Peyer's patch (tissue), 4 donors: Measurements from ENCODE around the gene GJA3.

- PRO-cap: no peak
- RAMPAGE, long total RNA, 4 experiments: no peak in any of the 4 experiments
Measured at GRCh38 chr13:18194994-18195809, 986.4 kb downstream of the TUBA3C start.

- PRO-cap: unidirectional peak, minus-strand start at chr13:19634476
- RAMPAGE, long total RNA, 4 experiments: no peak in any of the 4 experiments
Measured at GRCh38 chr13:19634404-19634699, 893 bp downstream of the MPHOSPH8 start.

GRCh38 chr13:19692711-19693476 lies 59.4 kb downstream of the MPHOSPH8 start:
- PRO-cap: no peak
- RAMPAGE, long total RNA, 4 experiments: start-site peak on the minus strand in 1 of 4 experiments, at chr13:19692750-19692902 at its widest, 6 reads per replicate

DNA sequence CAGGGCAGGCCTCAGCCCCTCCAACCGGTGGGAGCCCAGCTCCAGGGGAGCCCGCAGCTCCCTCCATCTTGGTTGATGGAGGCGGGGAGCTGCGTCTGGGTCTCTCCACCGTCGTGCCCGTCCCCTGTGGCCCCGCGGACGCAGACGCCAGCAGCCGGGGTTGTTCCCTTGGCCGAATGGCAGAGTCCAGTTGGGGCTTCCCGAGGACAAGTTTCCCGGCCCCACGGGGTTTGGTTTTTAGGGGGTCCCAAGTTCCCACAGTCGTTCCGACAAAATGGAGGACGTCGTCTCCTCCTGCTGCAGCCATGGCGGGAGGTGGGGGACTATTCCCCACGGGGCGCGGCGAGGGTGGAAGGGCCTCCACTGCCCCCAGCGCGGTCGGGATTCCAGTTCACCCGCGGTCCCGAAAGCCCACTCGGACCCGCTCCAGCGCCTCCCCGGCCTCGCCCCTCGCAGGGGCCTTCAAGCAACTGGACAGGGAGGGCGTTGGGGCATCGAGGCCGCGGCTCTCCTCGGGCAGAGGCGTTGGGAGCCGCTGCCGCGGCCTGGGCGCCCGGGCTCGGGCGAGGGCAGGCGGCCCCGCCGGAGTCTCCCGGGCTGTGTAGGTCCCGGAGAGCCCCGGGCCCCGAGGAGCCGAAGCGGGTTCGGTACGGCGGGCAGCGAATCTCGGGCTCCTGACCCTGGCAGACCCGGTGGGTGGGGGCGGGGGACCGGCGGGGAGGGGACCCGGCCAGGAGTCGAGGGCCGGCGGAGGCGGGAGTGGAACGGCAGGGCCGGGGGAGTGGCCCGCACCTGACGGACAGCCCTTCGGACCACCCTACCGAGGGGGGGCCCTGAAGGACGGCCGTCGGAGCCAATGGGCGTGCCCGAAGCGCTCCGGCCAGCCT lies 517 bp upstream of the ZMYM2 start:
- PRO-cap: bidirectional peak, plus-strand start outside the sequence, minus-strand start at position 668 of the sequence
- RAMPAGE, long total RNA, 4 experiments: no peak in any of the 4 experiments

GRCh38 chr13:20160489-20161347 lies at the start of gene GJA3:
TSS of gene GJA3 (minus strand) at chr13:20161052.
- PRO-cap: no peak
- RAMPAGE, long total RNA, 4 experiments: no peak in any of the 4 experiments

DNA sequence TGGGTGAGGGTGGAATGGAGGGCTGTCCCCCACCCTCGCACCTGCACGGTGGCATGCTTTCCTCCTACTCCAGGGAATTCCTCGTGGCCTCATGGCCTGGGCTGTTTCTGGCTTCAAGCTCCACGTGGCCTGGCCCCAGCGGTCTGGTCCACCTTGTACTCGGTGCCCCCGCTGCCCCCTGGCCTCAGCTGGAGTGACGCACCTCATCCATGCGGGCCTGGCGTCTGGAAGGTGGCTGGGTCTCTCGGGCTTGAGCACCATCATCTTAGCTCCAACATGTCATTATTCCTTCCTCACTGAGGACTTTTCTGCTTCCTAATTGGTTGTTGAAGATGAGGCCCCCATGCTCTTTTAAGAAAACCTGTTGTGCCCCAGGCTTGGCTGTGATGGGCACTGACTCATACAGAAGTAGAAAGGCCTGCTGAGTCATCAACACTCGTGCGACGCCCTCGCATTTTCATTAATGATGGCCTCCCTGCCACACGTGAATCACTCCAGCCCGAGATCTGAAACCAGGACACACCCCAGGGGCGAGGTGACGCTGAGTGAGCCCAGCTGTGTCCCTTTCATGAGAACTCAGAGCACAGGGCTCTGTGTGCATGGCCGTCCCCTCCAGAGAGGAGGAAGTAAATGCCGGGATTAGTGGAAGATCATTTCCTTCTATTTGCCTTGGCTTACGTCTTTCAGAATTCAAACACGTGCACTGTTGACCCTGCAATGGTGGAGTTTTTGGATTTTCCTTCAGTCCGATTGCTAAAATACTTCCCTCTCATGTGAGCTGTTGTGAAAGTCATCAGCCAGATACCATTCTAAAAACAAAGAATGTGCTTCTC lies 13.9 kb upstream of the GJA3 start:
- PRO-cap: unidirectional peak, plus-strand start at position 569 of the sequence; bidirectional peak, plus-strand start at position 569 of the sequence, minus-strand start at position 578 of the sequence
- RAMPAGE, long total RNA, 4 experiments: no peak in any of the 4 experiments

- PRO-cap: no peak
- RAMPAGE, long total RNA, 4 experiments: no peak in any of the 4 experiments
Measured at GRCh38 chr13:20258006-20258957, 26.2 kb upstream of the GJB6 start.

- PRO-cap: no peak
- RAMPAGE, long total RNA, 4 experiments: no peak in any of the 4 experiments
Measured at GRCh38 chr13:20441917-20442281, 83.8 kb downstream of the CRYL1 start.

DNA sequence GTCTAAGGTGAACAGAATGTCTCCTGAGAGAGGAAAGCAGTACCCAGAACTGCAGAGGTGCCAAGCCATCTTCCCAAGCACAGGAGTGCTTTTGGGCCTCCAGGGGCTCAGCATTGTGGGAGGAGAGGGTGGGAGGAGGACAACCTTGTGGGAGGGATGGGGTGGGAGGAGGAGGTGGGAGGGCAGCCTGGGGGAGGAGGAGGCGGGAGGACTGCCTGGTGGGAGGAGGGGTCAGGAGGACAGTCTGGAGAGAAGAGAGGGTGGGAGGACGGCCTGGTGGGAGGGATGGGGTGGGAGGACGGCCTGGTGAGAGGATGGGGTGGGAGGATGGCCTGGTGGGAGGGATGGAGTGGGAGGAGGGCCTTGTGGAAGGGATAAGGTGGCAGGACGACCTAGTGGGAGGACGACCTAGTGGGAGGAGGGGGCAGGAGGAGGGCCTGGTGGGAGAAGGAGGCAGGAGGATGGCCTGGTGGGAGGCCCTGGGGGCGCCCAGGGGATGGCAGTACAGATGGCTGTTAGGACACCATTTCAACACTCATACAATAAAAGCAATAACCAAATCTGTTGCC lies 63.8 kb downstream of the CRYL1 start:
- PRO-cap: no peak
- RAMPAGE, long total RNA, 4 experiments: no peak in any of the 4 experiments

- PRO-cap: no peak
- RAMPAGE, long total RNA, 4 experiments: no peak in any of the 4 experiments
Measured at GRCh38 chr13:20503624-20504237, 21.9 kb downstream of the CRYL1 start.

DNA sequence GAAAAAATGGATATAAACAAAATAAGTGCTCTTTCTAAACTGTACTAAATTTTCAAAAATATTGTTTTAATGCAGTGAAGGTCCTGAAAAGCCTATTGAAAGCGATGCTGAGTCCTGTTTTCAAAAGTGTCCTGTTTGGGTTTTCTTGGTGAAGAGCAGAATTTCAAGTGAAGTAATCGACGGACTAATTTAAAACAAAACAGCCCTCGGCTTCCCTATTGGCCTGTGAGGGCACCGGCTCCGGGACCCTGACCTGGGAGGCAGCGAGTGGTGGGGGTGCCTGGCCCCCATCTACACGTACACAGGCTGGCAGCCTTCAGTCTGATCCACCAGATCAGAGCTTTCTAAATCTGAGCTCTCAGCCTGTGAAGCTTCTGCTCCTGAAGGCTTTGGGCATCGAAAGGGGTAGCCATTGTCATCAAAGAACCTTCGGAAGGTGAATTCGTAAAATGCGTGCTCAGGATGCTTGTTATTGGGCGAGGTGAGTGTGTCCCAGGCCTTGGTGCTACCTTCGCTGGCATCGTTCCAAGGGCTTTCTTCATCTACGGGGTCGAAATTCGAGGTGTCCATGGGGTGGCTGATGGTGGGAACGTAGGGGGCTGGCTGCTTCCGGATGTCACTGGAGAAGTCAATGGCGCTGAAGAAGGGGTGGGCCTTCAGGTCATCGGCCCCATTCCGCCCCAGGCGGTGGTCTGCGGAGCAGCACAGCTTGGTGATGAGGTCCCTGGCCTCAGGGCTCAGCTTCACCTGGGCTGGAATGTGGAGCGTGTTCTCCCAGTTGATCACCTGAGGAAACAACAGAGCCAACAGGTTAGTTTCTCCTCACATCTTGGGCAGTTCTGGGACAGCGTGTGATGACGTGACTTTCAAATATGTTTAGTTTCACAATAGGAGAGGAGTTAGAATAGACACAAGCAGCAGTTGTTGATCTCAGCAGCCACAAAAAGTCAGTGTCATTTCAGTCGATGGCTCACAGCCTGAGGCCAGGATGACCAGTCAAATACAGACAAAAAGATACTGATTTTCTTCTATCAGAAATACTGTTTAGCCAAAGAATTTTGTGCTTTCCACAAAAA lies 72.4 kb upstream of the XPO4 start:
- PRO-cap: no peak
- RAMPAGE, long total RNA, 4 experiments: start-site peak on the minus strand in 1 of 4 experiments, centred at position 566 of the sequence, 11 reads per replicate

GRCh38 chr13:21022944-21023570 lies 38.3 kb downstream of the LATS2 start:
- PRO-cap: no peak
- RAMPAGE, long total RNA, 4 experiments: no peak in any of the 4 experiments

DNA sequence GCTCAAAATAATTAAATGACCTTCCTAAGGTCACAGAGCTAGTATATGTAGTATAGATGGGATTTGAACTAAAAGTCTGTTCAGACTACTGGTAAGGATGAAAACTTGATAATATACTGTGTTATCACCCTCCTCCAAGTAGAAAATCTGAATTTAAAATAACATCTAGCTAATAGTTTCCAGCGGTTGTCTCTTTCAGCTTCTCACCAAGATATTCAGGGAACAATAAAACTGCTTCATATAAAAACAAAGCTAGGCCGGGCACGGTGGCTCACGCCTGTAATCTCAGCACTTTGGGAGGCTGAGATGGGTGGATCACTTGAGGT lies 31.8 kb downstream of the ZDHHC20 start:
- PRO-cap: no peak
- RAMPAGE, long total RNA, 4 experiments: no peak in any of the 4 experiments

DNA sequence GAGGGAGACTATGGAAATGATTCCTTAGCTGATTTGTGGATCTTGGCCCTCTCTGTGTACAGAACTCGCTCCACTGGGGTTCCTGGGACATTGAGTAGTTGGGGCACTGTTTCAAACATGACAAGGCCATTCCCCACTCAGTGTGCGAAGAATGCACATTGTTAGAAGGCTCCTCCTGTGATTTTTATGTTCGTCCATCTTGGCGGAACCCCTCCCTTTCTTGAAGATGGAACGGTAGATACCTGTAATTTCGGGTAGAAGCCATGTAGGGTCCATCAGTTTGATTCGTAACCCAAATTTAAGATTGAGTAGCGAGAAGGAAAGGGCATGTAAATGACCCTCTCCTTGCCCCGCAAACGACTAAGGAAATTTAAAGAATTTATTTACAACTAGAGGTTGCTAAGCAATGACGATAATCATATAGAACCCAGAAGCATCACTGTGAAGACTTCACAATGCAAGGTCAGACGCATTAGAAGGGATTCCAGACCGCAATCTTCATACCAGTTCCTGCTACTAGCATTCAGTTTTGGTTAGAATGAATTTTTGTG lies 620 bp upstream of the ZDHHC20 start:
- PRO-cap: no peak
- RAMPAGE, long total RNA, 4 experiments: no peak in any of the 4 experiments

- PRO-cap: no peak
- RAMPAGE, long total RNA, 4 experiments: no peak in any of the 4 experiments
Measured at GRCh38 chr13:21465583-21466416, 6.7 kb upstream of the ZDHHC20 start.

DNA sequence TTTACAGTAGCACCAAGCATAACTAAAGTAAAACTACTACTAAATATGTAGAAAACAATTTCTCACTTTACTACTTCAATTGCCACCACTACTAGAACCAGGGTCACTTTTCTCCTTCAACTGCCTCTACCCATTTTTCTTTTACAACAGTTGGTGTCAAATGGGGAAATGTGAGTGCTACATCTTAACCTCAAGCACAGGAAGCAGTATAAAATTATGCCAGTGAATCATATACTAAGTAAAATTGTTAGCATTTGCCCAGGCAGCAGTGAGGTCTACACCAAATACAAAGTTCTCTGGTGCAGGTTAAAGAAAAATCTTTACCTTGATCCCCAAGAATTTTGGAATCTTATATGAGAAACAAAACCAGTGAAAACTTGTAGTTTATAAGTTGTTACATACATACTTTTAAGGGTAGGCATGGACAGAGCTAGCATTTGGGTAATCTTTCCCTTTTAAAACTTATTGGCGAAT lies 24.0 kb downstream of the MICU2 start:
- PRO-cap: no peak
- RAMPAGE, long total RNA, 4 experiments: no peak in any of the 4 experiments

GRCh38 chr13:21668706-21669082 lies 2.2 kb upstream of the FGF9 start:
- PRO-cap: unidirectional peak, minus-strand start at chr13:21668849
- RAMPAGE, long total RNA, 4 experiments: no peak in any of the 4 experiments

DNA sequence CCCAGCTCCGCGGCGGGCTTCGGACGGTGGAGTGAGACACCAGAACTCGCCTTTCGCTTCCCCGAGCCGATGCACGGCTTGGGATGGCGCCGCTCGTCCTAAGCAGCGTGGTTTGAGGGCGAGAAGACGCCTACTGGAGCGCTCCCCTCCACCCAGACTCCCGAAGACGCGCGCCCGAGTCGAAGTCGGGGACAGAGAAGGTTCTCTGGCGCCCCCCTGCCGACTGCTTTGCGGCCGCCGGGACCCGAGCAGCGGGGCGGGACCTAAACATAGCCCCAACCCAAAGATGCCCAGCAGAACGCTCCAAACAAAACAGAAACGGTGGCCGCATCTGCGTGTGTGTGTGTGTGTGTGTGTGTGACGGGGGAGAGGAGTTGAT lies 671 bp upstream of the FGF9 start:
- PRO-cap: bidirectional peak, plus-strand start at position 315 of the sequence, minus-strand start at position 159 of the sequence
- RAMPAGE, long total RNA, 4 experiments: no peak in any of the 4 experiments

GRCh38 chr13:21672070-21672604 lies 1.3 kb downstream of the FGF9 start:
- PRO-cap: unidirectional peak, minus-strand start at chr13:21672357
- RAMPAGE, long total RNA, 4 experiments: no peak in any of the 4 experiments

- PRO-cap: bidirectional peak, plus-strand start at chr13:21674136, minus-strand start at chr13:21673880
- RAMPAGE, long total RNA, 4 experiments: start-site peak on the plus strand in 2 of 4 experiments, at chr13:21674158-21674197 at its widest, 17 to 21 reads per replicate
Measured at GRCh38 chr13:21673365-21674584, 2.9 kb downstream of the FGF9 start.